B cell (primary cell): ENCODE data around the gene KLF13.

GRCh38 chr15:26628742-26629849 is 143.8 kb downstream of the GABRB3 start:
- PRO-cap = no peak
- CAGE, long polyA plus RNA = no peak

GRCh38 chr15:27088723-27089653 is 118.0 kb downstream of the GABRG3 start:
- PRO-cap = no peak
- CAGE, long polyA plus RNA = no peak

GRCh38 chr15:28094380-28095529 is 4.4 kb downstream of the OCA2 start:
- PRO-cap = unidirectional peak, plus-strand start at chr15:28095376
- CAGE, long polyA plus RNA = no peak

GRCh38 chr15:28095620-28096890 is 3.1 kb downstream of the OCA2 start:
- PRO-cap = unidirectional peak, minus-strand start at chr15:28096087
- CAGE, long polyA plus RNA = no peak

DNA sequence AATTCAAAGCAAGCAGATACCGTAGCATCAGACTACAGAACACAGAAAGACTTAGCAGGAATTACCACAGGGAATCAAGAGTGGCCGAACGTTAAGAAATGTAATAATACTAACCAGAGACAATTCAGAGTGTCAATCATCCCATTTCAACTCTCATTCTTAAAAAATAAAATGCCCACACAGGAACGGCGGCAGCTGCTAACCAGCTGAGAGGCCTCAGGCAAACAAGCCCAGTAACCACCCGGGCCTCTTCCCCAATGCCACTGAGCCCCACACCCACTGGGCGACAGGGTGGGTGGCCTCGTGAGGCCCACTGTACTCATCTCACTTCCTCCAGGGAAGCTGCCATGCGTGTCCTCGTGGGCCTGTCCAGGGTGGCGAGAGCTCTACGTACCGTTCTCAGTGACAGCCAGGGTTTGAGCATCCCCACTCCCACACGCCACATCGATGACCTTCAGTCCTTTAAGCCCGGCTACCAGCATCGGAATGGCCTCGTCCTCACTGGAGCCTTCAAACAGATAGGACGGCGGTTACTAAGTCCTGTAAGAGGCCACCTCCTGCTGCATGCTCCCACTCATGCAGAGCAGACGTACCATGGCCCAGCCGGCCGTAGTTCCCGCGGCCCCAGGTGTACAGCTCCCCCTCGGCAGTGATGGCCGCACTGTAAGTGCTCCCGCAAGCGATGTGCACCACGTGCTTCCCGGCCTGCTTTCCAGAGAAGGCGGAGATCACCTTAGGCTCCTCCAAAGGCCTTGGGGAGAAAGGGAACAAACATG is 56.6 kb downstream of the HERC2 start:
- PRO-cap = no peak
- CAGE, long polyA plus RNA = no peak

- PRO-cap = no peak
- CAGE, long polyA plus RNA = no peak
Measured at GRCh38 chr15:28992944-28993969, 107.5 kb downstream of the APBA2 start.

DNA sequence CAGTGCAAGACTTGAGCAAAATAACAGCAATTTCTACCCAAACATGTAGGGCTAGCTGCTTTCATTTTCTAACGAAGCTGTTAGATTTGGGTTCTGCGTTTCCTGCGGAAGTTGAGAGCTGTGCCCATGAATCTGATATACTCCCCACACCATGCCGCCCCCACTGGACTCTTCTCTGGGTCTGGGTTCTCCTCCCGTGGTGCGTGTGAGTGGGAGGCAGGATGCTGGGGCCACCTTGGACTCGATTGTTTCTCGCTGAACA is 179.8 kb downstream of the NSMCE3 start:
- PRO-cap = no peak
- CAGE, long polyA plus RNA = no peak

DNA sequence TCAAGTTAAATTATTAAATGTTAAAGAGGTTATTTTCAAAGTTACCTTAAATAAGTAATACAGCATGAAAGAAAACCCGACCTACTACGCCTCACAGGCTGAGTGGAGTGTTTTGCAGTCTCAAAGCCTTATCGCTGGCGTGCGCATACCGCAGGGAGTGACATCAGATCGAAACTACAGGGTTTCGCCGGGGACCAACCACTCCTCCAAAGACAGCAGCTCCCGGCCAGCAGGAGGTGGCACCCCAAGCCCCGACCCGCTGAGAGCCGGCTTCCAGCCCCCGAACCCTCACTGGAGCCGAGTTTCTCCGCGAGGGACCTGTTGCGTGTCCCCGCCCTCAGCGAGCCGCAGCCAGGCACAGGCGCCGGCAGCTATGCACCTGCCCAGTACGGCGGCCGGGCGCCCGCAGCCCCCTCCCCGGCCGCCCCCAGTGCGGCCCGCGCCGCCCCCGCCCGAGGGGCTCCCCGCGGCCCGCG is 859 bp downstream of the TJP1 start:
- PRO-cap = no peak
- CAGE, long polyA plus RNA = no peak

GRCh38 chr15:30001457-30002226 is 81.1 kb upstream of the GOLGA8J start:
- PRO-cap = no peak
- CAGE, long polyA plus RNA = no peak

GRCh38 chr15:30470752-30471461 is 56.8 kb upstream of the GOLGA8R start:
- PRO-cap = unidirectional peak, plus-strand start at chr15:30471212
- CAGE, long polyA plus RNA = no peak

- PRO-cap = no peak
- CAGE, long polyA plus RNA = no peak
Measured at GRCh38 chr15:30677999-30678846, 74.4 kb downstream of the GOLGA8H start.

DNA sequence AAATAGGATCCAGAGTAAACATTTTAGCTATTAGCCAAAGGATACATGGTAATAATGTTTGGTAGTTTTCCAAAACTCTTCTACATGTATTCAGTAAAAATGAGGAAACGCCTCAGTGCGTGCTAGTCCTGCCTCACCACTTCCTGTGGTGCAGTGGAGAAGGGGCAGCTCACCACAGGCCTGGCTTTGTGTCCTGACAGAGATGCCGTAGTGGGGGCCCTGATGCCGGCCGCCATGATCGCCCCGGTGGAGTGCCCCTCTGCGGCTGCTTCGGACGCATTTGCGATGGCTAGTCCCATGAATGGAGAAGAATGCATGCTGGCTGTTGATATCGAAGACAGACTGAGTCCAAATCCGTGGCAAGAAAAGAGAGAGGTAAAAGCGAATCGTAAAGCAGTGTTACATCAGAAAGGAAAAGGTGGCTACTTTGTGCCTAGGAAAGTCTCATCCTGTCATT is 80.3 kb upstream of the FAN1 start:
- PRO-cap = no peak
- CAGE, long polyA plus RNA = no peak

- PRO-cap = no peak
- CAGE, long polyA plus RNA = no peak
Measured at GRCh38 chr15:30923373-30923878, 19.7 kb downstream of the FAN1 start.

DNA sequence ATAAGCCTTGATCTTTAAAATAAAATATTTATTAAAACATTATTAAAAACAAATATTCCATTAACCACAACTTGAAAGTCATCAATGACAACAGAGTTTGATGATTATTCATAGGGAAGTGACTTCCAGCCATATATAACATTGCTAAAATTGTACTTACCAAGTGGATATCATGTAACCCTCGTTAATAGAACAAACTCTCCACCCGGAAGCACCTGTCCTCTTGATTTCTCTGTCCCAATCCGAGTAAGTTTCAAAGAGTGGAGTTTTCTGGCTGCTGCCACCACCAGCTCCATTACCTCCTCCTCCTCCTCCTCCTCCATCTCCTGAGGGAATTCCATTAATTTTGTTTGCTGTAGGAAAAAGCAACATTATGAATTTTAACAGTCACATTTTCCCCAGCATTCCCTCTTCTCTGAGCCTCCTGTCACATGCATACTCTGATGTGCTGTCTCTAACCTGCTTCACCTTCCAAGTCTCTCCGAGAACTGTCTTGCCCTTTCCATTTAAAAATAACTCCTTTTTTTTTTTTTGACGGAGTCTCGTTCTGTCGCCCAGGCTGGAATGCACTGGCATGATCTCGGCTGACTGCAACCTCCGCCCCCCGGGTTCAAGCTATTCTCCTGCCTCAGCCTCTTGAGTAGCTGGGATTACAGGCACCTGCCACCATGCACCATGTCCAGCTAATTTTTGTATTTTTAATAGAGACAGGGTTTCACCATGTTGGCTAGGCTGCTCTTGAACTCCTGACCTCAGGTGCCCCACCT is 30.5 kb downstream of the MTMR10 start:
- PRO-cap = no peak
- CAGE, long polyA plus RNA = no peak

DNA sequence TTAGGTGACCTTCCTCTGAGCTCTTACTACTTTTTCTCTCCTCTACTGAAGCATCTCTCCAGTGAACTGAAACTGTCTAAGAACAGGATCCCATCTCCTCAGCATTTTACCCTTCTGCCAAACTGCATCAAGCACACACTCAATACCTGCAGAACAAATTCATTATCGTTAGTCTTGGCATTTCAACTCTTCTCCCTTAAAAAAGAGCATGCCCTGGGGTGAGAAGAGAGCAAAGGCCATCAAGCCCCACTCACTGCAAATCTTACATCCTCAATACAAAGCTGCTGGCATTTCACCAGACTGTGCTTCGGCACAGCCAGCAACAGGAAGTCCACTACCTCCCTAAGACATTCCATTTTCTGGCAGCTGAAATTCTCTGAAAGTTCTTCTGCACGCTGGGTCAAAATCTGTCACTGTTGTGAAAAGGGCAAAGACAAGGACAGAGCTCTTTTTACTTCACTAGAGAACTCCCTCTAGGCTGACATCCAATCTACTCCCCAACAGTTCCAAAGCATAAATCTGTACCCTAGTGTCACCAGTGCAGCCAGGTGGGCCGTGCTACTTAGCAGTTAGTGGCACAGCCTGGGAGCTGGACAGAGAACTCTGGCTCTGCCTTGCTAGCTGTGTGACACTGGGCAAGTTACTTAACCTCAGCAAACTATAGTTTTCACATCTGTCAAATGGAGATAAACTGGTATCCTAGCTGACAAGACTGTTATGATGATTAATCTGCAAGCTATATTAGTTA is 6.3 kb downstream of the MTMR10 start:
- PRO-cap = no peak
- CAGE, long polyA plus RNA = no peak

GRCh38 chr15:30991917-30992130 is 396 bp upstream of the MTMR10 start:
- PRO-cap = bidirectional peak, plus-strand start at chr15:30991968, minus-strand start at chr15:30991895
- CAGE, long polyA plus RNA = no peak

DNA sequence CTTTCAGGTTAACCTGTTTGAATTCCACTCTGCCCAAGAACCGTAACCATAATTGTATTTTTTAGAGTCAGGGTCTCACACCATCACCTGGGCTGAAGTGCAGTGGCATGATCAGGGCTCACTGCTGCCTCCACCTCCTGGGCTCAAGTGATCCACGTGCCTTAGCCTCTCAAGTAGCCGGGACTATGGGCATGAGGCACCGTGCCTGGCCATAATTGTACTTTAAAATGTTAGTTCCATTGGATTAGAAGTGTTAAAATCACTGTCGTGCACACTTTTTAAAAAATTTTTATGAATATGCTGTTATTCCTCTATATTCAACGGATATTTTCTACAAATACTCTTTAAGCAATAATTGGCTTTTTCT is 1.1 kb upstream of the MTMR10 start:
- PRO-cap = no peak
- CAGE, long polyA plus RNA = no peak

- PRO-cap = no peak
- CAGE, long polyA plus RNA = no peak
Measured at GRCh38 chr15:31235979-31236227, 90.7 kb upstream of the KLF13 start.

DNA sequence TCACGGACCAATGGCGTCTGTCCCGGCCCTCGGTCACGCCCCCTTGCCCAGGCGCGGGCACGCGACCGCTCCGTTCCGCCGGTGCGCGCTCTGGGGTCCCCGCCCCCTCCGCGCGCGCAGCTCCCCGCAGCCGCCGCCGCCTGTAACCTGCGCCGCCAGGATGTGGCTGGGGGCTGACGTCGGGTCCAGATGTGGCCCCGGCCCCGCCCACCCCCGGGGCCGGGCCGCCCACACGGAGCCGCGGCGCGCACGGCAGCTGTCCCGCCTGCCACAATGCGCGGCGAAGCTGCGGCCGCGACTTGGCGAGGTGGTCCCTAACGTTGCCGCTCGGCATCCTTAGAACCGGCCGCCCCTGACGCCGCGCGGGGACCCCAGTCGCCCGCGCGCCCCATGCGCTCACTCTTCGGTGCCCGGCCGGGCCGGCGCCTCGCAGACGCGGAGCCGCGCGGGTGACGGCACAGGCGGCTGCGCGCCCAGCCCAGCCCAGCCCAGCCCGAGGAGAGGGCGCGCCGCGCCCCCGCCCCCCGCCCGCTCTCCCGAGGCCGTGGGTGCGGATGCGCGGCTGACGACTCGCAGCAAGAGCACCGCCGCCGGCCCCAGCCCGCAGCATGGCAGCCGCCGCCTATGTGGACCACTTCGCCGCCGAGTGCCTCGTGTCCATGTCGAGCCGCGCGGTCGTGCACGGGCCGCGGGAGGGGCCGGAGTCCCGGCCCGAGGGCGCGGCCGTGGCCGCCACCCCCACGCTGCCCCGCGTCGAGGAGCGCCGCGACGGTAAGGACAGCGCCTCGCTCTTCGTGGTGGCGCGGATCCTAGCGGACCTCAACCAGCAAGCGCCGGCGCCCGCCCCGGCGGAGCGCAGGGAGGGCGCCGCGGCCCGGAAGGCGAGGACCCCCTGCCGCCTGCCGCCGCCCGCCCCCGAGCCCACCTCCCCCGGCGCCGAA is at the start of gene KLF13:
Gene KLF13 (plus strand): TSS at position 231 of the 941 bp plus-strand sequence.
- PRO-cap = bidirectional peak, plus-strand start at position 271 of the sequence, minus-strand start at position 164 of the sequence; bidirectional peak, plus-strand start at position 399 of the sequence, minus-strand start at position 408 of the sequence
- CAGE, long polyA plus RNA = no peak

- PRO-cap = no peak
- CAGE, long polyA plus RNA = no peak
Measured at GRCh38 chr15:31344687-31345616, 18.3 kb downstream of the KLF13 start.